ENCODE data around the genes SERPINC1 and SEC16B.

- PRO-cap = no peak
These were observed 2.5 kb downstream of the TEX50 start for GRCh38 chr1:173637465-173638155.

GRCh38 chr1:173719801-173720738 lies 5.3 kb downstream of the KLHL20 start:
- PRO-cap = no peak

DNA sequence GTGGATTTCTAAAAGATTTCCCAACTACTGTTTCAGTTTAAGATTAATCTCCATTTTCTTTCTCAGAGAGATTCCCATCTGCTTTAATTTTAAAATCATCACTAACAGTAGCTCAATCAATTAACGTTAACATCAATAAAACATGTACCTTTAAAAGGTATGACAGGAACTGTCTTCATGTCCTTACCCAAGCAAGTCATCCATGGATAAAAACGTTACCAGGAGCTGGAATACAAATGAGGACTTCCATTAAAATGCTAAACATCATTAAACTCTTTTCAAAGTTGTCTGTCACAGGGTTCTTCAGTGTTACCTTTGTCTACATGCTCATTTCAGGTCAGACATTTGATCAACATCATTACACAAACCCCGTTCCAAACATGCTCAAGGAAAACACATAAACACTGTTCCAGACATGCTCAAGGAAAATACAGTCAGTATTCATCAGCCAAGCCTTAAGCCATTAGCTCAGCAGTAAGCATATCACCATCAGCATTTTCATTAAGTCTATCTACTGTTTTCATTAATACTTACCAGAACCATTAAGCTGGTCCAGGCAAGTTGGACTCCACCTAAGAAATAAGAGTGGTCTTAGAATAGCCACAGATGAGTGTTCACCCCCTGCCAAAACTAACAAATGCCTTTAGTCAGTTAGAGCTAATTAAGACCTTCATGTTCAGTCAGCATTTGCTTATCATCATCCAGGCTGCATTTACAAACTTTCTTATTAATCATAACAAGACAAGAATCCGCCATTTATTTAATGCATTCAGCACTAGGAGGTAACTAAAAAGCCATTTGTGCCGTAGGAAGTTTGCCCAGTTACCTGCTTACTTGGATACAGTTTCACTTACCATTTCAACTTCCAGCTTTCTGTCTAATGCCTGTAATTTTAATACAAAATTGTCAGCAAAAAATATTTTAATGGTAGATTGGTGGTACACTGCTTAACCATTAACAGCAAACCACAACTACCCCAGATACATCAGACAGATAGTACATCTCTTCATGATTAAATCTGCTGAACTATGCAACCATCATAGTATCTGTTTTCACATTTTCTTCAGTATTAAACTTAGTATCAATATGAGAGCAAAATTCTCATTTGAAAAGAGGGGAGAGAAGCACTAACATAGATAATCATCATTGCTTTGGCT lies 2.5 kb upstream of the ZBTB37 start:
- PRO-cap = no peak

- PRO-cap = no peak
These were observed at the start of gene SERPINC1 for GRCh38 chr1:173917178-173917585. TSS of gene SERPINC1 (minus strand) at chr1:173917327.

- PRO-cap = no peak
These were observed 26.3 kb upstream of the SERPINC1 start for GRCh38 chr1:173943210-173943975.

DNA sequence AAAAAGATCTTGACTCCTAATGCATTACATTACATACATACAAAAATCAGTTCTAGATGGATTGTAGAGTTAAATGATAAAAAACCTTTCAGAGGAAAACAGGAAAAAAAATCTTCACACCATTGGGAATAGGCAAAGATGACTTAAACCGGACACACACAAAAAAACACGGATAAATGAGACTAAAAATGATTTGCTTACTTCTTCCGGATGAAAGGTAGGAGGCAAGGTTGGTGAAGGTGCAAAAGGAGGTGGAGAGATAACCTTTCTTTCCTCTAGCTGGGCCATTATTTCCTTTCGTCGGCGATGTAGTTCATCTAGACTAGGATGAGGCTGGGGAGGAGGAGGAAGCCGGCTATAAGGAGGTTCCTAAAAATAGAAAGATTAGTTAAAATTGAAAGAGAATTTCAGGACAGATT lies 43.8 kb upstream of the SERPINC1 start:
- PRO-cap = no peak

GRCh38 chr1:173961611-173962229 lies 44.6 kb upstream of the SERPINC1 start:
- PRO-cap = no peak

DNA sequence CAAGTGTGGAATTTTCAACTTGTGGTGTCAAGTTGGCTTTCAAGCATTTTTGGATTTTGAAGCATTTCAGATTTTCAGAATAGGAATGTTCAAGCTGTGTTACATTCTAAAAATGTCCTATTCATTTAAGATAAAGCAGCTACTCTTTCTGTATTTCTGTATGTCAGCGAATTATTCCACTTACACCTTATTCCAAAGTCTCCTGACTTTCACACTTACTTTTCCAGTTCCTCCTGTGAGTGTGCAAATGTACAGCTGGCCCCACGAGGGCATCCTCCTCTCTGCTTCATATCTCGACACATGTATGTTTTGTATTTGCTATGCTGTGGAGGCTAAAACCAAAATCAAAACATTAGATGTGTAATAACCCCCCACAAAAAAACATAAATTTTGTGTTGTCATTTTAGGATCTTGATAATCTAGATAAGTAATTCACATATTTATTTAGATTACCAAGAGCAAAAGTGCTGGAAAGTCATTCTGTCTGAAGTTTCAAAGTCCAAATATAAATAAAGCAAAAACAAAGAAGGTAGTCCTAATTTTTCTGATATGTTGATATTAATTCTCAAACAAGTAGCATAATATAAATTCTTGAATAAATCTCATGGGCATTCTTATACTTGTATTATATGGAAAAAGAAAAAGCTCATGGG lies 51.7 kb downstream of the RC3H1 start:
- PRO-cap = no peak

DNA sequence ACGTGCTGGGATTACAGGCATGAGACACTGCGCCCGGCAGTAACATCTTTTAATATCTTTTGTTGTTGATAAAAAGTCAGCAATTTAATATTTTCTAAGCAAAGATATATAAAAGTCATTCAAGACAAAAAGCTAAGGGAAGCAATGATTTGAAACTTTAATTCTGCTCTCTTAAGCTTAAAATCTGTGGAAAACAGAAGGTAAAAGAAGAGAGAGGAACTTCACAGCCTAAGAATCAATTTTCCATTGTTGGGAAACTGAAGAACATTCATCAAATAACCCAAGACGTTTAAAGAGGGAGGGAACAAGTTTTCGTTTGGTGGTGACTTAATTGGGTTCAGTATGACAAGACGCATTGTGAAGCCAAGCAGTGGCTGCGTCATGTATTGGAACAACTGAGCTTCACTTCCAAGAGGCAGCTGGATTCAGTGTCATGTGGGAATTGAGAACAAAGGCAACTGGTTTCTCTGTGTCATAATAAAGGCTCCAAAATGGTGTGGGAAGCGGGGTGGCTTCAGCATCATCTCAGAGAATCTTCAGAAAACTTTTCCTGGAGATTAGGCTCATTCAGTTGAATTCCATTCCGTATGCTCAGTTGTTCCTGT lies 29.7 kb upstream of the RC3H1 start:
- PRO-cap = no peak

DNA sequence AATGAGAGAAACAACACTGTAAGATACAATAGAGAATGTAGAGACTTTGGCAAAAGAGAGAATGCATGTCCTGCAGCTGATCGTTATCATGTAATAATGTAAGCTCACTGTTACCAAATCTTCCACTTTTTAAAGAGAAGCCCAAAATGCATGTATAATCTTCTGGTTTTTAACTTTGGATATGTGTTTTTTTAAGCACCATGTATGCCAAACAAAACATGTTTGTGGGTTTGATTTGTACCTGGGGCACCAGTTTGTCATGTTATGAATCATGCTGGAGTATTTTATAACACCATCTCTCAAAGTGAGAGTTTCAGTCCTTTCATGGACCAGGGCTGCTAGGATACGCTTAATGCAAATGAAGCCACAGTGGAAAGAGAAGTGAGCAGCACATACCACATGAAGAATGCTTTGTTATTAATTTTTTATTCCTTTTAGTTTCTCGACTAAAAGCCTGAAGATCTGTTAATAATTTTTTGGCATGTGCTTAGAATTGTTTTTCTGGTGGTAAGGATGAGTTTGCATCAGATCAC lies 2.2 kb upstream of the RABGAP1L start:
- PRO-cap = no peak

DNA sequence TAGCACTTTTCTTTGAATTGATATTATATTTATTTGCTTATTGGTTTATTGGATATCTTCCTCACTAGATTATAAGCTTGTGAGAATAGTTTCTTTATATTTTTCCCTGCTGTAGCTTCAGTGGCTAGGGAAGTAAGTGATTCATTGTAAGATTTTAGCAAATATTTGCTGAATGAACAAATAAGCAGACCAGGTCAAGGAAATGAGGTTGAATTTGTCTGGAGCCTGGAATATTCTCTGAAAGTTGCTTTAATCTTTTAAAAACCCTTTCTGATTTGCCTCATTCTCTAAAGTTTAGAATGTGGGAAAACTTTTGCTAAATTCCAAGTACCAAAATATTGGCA lies 80.2 kb downstream of the RABGAP1L start:
- PRO-cap = no peak

- PRO-cap = no peak
These were observed 34.1 kb upstream of the GPR52 start for GRCh38 chr1:174413625-174414059.

DNA sequence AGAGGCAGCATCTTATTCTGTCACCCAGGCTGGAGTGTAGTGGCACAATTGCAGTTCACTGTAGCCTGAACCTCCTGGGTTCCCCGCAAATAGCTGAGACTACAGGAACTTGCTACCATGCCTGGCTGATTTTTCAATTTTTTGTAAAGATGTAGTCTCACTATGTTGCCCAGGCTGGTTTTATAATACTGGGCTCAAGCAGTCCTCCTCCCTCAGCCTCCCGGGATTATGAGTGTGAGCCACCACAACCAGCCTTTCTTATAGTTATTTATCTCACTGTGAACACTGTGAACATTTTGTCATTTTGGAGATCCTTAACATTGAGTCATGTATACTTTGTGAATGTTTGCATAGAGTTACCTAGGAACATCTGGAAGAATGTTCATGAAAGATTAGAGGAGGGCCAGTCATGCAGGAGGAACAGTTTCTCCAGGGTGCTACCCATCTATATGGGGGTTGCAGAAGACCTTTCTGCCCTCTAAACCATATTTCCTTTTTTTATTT lies 127.1 kb upstream of the CACYBP start:
- PRO-cap = no peak

GRCh38 chr1:174954000-174954449 lies 45.7 kb upstream of the CACYBP start:
- PRO-cap = no peak

DNA sequence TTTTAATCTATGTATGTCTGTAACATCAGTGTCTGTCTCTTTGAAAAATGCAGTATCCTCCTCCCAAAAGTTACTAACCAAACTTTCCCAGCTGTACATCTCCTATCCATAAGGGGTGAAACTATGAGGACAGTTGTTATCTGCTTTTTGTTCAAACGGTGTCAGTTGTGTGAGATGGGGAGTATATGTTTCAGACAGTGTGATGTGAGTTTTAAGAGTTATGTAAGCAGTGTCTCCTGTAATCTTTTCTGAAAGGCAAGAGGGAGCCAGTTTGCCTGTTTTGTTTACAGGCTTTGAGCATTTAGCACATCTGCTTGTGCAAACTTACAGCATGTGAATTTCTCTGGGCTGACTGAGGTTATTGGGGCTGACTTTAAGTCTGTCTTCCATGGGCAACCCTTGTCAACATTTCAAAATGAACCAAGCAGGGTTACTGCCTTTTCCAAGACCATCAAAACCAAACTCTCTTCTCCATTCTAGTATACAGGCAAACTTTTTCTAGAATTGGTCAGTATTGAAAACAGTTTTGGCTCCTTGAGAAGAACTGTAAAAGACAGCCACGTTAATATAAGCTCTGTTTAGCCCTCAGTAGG lies 34.7 kb upstream of the CACYBP start:
- PRO-cap = no peak

- PRO-cap = no peak
These were observed 9.4 kb downstream of the MRPS14 start for GRCh38 chr1:175013491-175014586.

DNA sequence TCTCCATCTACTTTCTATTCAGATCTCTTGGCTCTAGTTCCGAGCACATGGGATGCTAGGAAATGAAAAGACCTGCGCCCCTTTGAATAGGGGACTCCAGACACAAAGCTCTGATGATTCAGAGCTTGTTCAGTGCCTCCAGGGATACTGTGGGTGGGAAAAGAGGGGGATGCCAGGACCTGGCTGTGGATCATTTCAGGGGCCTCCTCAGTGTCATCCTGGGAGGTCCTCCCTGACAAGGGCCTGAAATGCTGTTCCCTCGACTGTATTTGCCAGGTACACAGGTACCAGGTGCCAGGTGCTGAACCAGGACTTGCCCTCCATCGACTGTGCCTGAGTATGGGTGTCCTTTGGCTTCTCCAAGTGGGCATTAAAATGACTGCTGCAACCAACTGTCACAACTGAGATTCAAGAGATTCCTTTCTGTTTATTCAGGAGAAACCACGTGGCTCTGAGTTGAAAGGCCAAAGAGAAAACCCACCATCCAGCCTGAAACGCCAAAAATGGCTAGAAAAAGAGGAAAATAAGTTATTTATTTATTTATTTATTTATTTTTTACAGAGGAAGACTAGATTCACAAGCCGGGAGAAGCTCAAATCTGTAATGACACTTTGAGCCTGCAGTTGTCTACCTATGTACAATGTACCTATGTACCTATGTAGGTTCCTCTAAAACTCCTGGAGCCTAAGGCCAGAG lies 1.2 kb upstream of the KIAA0040 start:
- PRO-cap = no peak

DNA sequence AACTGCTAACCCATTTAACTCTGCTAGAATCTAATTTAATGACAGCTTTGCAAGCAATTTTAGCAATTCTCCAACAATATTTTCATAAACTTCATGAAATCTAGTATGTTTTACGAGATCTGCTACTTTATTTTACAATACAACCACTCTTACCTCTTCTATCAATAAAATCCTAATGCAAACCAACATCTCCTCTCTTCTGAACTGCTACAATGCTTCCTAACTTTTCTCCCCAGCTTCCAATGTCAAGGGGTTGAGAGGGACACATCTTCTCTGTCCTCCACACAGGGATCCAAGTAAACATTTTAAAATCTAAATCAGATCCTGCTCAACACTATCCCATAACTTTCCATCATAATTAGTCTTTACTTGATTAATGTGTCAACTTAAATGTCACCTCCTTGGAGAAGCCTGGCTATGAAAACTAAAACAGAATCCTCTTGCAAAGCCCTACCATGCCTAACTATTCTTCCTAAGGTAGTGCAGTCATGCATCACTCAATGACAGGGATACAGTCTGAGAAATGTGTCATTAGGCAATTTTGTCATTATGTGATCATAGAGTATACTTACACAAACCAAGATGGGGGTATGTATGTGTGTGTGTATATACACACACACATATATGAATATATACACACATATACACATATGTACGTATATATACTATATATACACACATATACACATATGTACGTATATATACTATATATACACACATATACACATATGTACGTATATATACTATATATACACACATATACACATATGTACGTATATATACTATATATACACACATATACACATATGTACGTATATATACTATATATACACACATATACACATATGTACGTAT lies 74.9 kb downstream of the COP1 start:
- PRO-cap = no peak

DNA sequence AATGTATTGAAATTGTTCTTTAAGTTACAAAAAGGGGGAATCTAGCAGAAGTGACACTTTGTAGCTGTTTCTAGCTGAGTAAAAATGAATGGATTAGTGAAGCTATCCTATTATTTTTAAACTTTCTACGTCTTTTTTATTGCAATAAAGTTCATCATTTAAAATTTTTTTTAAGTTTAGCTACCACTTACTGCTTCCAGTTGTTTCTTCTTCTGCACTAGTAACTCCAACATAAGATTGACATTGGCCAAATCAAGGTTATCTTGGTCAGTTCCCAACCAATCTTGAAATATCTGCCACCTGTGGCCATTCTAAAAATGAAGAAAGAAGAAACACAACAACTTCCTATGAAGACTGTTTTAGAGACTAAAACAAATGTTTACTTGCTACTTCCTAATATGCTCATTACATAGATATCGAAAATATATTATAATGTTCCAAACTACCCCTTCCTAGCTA lies 44.4 kb downstream of the COP1 start:
- PRO-cap = no peak

DNA sequence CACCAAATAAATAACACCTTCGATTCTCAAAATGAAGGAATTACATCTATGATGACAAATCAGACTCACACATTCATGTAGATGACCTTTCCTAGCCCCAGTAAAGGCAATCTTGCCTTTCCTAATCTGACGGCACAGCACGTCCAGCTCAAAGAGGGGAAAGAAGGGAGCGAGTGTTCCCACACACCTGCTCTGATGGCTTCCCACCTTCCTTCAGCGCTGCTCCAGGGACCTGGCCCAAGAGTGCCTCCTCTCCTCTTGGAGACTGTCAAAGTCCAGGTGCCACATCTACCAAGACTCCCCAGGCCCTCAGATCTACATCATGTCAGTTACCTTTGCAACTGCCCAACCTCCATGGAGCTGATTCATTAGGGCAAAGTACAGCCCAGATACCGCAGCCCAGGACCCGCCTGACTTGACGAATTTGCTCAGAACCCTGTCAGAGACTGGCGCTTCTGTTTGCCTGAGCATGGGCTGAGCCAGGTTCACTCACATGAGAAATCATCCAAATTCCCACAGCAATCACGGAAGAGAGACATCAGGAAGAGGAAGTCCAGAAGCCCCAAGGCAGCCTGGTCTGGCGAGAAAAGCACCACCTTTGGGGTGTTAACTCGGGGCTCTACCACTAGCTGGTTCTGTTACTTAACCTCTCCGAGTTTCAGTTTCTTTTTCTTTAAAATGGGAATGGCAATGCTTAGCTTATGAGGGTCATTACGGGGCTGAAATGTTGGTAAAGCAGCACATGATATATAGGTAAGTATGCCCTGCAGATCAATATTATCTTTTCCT lies at the start of gene SEC16B:
Gene SEC16B (minus strand): TSS at position 362 of the 789 bp plus-strand sequence.
- PRO-cap = no peak

Data from tibial artery (tissue), 1 donor.